Urinary bladder (tissue), 3 donors: ENCODE data around the gene UBE2V1.

- PRO-cap, result no peak
- RAMPAGE, long total RNA, result no peak
Observed at GRCh38 chr20:49952202-49953075, 16.2 kb downstream of the RNF114 start.

- PRO-cap, result no peak
- RAMPAGE, long total RNA, result no peak
Observed at GRCh38 chr20:49964865-49965335, 17.9 kb upstream of the SNAI1 start.

GRCh38 chr20:49969285-49969683 lies 13.5 kb upstream of the SNAI1 start:
- PRO-cap, result no peak
- RAMPAGE, long total RNA, result no peak

GRCh38 chr20:49978801-49979677 lies 3.7 kb upstream of the SNAI1 start:
- PRO-cap, result no peak
- RAMPAGE, long total RNA, result no peak

GRCh38 chr20:50047003-50047537 lies 64.3 kb downstream of the SNAI1 start:
- PRO-cap, result unidirectional peak, minus-strand start at chr20:50047097
- RAMPAGE, long total RNA, result no peak

DNA sequence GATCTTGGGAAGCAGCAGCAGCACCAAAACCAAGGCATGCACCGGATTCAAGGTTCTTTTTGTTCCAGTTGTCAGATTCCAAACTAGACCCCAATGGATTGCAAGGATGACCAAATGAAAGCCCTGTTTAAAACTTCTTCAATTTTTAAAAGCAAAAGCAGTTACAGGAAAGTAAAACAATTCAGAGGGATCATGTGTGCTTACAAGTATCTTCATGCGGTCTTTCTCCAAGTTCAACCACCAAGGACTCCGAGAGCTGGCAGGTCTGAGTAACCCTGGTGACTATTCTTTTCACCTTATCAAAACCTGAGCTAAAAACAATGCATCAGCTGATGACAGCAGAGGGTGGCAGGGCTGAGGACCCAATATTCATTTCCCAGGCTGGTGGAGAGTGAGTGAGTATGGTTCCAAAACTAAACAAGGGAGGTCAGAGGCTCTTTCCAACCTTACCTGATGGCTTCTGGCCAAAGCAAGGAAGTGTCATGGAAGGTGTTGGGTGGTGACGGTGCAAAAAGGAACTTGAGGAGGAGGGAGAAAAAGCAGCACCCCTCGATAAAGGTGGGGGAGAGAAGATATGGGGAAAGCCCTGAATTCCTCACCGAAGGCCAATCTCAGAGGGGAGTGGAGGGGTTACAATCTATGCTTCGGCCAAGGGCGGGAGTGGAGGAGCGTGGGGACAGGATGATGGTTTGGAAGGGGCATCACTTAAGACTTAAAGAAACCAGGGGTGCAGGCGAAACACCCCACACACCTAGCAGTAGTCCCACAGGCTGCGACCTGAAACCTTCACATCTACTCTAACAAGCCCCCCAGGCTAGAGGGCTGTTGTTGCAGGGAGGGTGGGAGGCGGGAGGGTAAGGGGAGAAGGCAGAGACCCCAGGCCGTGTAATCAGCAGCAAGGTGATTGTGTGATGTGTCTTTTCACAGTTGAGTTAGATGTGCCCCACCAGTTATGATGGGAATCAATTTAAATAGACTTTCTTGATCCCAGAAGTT lies 31.1 kb downstream of the UBE2V1 start:
- PRO-cap, result no peak
- RAMPAGE, long total RNA, result no peak

DNA sequence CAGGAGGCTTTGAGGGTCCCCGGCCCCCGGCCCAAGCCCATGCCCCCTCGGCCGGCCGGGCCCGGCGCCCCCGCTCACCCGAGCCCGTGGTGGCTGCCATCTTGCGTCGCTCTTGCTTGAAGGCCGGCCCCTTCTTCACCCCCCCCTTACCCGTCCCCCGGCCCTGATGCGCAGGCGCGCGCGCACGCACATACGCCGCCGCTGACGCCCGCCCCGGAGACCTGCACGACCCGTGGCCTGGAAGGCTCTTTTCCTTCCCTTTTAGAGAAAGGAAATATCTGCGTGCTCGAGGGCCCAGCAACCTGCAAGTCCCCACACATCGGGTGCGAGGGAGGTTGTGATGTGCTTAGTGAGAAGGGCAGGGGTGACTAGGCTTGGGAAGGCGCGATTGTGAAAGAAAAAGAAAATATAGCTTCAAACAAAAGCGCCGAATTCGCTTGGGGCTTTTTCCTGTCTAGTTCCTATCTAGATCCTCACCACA lies at the start of gene UBE2V1:
TSS of gene UBE2V1 (minus strand) at position 122 of the 481 bp plus-strand sequence.
- PRO-cap, result bidirectional peak, plus-strand start at position 218 of the sequence, minus-strand start at position 111 of the sequence
- RAMPAGE, long total RNA, result start-site peak on the minus strand centred at position 124 of the sequence, 27 bp wide, 2,027 and 952 reads in 2 replicates

- PRO-cap, result no peak
- RAMPAGE, long total RNA, result no peak
Observed at GRCh38 chr20:50260477-50261155, 70.0 kb downstream of the CEBPB start.

- PRO-cap, result bidirectional peak, plus-strand start at chr20:50346769, minus-strand start at chr20:50346659
- RAMPAGE, long total RNA, result no peak
Observed at GRCh38 chr20:50346165-50347209, 155.9 kb downstream of the CEBPB start.

DNA sequence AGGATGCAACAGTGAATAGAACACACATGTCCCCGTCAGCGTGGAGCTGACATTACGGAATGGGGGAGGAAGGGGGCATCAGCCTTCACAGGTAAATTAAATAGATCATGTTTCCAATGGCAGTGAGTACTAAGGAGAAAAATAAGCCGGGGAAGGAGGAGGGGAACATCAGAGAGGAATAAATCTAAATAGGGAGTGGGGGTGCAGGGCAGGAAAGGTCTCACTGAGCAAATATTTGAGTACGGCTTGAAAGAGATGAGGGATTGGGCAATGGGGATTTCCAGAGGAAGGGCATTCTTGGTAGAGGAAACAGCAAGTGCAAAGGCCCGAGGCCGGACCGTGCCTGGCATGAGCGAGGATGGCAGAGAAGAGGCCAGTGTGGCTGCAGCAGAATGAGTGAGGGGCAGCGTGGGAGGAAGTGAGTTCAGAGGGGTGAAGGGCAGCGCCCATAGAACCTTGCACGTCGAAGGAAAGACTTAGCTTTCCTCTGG lies 110.1 kb upstream of the PTPN1 start:
- PRO-cap, result no peak
- RAMPAGE, long total RNA, result no peak

DNA sequence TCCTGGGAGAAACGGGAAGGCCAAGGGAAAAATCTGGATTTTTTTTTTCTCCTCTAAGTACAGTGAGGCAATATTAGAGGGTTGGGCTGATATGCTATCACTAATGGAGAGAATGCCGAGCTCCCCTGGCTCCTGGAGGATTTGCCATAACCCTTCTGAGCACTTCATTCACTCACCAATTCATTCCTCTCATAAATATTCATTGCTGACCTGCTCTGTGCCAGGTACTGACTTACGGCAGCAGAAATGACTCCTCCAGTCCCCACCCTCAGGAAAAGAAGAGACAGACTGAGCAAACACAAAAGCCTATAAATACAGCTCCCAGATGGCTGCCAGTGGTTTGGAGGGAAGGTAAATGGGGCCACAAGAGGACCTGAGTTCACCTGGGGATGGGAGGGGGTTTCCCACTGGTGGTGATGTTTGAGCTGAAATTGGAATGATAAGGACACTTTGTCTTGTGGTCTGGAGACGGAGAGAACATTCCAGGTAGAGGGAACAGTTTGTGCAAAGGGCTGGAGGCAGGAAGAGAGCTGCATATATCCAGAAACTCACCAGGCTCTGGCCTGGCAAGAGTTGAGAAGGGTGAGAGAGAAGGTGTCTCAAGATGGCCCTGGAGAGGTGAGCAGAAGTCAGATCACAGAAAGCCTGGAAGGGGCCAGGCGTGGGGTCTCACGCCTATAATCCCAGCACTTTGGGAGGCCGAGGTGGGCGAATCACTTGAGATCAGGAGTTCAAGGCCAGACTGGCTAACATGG lies 87.8 kb upstream of the PTPN1 start:
- PRO-cap, result no peak
- RAMPAGE, long total RNA, result no peak

DNA sequence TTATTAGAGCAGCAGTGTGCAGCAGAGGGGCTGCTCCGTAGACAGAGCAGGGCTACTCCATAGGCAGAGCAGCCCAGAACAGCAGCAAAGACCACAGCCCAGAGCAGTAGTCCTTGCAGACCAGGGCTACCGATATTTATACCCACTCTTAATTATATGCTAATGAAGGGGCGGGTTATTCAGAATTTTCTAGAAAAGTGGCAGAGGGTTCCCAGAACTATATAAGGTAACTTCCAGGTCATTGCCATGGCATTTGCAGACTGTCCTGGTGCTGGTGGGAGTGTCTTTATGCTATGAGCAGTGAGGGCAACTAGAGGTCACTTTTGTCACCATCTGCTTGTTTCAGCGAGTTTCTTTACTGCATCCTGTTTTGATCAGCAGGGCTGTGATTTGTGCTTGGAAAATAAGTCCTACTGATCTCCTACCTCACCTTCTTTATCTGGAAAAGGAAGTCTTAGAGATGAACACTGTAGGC lies 39.8 kb upstream of the PTPN1 start:
- PRO-cap, result no peak
- RAMPAGE, long total RNA, result no peak

DNA sequence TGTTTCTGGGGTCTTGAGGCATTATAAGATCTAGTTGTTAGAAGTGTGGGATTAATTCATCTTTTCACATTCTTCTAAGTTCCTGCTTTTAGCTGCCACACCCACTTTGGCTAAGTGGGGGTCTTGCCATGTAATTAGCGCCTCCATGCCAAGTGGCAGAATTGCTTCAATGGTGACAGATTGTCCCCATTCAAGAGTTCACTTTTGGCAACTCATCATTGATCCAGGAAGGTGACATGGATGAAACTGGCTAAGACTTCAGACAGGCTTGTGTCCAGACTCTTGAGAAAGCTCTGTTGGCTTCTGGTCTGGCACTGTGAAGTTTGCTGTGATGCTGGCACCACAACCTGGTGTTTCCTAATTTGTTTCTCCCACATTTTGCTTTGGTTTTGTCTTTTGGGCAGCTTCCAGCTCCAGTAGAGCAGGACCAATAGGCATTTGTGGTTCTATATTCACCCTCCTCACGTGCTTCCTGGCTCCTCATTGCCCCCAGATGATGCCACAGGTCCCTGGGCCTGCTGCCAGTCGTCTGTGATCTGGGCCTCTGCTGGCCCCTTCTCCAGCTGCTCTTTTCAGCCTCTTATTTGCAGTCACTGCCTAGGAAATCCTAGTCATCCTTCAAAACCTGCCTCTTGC lies 62.6 kb downstream of the PTPN1 start:
- PRO-cap, result no peak
- RAMPAGE, long total RNA, result no peak

DNA sequence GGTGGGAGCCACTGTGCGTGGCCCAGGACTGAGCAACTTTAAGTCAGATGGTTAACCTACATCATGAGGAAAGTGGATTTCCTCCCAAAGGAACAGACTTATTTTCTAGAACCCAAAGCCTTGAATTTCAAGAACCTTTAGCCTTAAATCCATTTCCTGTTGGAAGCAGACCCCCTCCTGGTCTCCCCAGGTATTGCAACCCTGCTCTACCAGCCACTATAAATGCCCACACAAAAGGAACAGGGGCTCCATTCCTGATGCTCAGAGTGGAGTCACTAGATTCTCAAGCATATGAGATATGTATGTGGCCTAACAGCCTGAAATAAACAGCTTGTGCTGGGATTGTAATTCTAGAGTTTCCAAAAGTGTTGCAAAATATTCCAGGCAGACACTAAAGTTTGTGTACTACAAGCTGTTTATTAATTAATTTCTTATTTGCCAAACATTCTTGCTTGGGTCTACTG lies 44.9 kb downstream of the RIPOR3 start:
- PRO-cap, result no peak
- RAMPAGE, long total RNA, result no peak

DNA sequence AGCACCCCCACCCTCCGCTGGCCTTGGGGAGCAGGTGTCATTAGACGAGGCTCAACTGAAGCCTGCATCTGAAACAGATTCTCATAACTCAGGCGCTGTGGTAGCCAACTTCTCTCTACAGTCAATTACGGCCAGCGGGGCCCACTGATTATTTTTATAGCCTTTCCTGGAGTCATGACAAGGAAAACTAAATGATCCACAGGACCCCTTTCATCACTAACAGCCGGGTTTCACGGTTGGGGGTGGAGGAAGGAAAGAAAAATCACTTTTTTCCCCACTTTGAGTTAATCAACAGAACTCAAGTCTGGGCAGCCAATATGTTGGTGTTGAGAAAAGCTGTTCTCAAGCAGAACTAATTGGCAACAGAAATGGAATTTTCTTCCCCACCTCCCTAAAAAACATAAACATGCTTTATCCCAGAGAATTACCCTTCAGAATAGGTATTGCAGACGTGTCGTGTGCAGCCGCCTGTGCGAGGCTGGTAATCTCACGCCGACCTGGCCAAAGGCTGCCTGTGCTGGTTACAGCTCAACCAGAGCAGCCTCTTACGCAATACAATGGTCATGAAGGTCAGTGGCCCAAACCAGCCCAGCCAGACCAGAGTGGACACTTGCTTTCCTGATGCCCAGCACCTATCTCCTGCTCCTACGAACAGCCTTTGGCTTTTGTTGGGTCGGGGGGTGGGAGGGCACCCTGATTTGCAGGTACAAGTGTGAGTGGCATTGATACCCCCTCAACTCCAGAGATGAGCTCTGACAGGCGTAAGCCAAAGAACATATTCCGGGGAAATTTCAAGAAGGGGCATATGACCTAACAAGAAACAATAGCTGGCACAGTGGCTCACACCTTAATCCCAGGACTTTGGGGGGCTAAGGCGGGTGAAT lies 11.0 kb downstream of the RIPOR3 start:
- PRO-cap, result unidirectional peak, minus-strand start at position 503 of the sequence
- RAMPAGE, long total RNA, result no peak

DNA sequence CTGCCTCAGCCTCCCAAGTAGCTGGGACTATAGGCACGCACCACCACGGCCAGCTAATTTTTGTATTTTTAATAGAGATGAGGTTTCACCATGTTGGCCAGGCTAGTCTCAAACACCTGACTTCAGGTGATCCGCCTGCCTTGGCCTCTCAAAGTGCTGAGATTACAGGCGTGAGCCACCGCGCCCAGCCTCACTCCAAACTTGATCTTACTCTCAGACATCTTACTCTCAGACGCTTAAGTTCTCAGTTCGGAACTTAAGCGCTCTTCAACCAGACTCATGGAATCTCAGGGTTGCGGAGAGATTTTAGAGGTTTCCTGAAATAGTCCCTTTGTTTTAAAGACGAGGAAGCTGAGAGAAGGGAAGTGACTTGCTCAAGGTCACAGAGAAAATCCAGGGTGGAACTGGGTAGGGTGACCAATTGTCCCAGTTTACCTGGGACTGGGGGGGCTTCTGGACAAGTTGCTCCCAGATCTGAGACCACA lies 2.0 kb downstream of the RIPOR3 start:
- PRO-cap, result no peak
- RAMPAGE, long total RNA, result no peak

DNA sequence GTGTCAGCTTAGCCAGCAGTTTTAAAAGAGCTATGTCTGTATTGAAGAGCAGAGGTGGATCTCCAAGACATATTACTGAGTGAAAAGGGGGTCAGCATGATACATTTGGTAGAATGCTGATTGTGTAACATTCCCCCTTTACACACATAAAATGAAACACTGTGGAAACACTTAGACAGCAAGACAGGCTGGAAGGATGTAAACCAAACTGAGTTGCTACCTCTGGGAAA lies 1.7 kb upstream of the RIPOR3 start:
- PRO-cap, result no peak
- RAMPAGE, long total RNA, result no peak

DNA sequence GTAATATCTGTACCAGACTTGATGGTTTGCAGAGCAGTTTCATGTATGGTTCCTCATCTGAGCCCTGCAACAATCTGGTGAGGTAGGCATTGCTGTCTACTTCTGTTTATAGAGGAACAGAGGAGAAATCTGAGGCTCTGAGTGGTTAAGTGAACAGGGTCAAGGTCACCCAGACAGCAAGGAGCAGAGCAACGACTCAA lies 4.1 kb upstream of the PARD6B start:
- PRO-cap, result no peak
- RAMPAGE, long total RNA, result no peak

GRCh38 chr20:50728944-50729603 lies 2.3 kb upstream of the PARD6B start:
- PRO-cap, result no peak
- RAMPAGE, long total RNA, result no peak

DNA sequence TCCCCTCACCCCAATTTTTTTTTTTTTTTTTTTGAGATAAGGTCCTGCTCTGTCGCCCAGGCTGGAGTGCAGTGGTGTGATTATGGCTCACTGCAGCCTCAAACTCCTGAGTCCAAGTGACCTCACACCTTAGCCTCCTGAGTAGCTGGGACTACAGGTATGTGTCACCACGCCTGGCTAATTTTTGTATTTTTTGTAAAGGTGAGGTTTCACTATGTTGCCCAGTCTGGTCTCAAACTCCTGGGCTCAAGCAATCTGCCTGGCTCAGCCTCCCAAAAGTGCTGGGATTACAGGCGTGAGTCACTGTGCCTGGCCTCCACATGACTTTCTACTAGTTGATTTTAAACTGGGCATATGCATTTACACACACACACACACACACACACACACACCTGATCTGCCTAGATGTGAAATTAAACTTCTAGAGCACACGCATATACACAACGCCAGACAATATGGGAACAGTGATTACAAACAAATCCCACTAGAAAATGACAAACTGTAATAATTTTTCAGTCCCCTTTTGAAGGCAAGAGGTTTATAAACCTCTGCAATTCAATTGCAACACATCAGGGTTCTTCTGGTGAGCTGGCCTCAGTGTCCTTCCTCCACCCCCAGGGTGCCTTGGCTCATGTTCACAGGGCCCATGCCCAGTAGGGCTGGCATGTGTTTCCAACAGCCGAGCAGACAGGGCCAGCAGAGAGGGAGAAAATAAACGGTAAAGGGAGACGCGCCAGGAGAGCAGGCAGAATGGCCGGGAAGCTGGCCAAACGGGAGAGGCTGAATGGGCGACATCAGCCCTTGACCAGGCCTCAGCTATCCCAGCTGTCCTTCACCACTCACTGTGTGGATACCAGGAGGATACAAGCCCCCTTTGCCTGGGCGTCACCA lies 31.3 kb downstream of the PARD6B start:
- PRO-cap, result no peak
- RAMPAGE, long total RNA, result no peak